Metanephros (tissue), 2 donors: ENCODE measurements around the genes LIPF and FAS.

DNA sequence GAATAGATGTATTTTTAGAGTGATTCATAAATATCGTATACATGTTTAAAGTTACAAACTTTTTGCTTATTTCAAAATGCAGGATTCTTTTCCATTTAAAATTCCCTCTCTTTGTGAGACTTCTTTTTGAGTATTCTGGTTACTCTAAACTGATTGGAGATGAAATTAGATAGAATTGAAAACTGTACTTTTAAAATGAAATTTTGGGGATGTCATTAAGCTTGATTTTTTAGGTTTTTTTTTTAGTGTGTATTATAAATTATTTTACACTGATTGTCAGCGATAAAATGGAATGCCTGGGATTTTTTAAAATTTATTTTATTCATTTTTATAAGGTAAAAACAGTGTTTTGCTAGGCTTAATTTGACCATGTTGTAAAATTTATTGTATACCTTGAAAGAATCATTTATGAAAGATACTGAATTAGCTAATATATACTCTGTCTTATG lies 8.5 kb downstream of the PTEN start:
- RAMPAGE, long total RNA: no peak

- RAMPAGE, long total RNA: no peak
Measured at GRCh38 chr10:88131608-88132474, 268.4 kb downstream of the PTEN start.

GRCh38 chr10:88664168-88664672 lies at the start of gene LIPF:
TSS of gene LIPF (plus strand) at chr10:88664442.
- RAMPAGE, long total RNA: no peak

DNA sequence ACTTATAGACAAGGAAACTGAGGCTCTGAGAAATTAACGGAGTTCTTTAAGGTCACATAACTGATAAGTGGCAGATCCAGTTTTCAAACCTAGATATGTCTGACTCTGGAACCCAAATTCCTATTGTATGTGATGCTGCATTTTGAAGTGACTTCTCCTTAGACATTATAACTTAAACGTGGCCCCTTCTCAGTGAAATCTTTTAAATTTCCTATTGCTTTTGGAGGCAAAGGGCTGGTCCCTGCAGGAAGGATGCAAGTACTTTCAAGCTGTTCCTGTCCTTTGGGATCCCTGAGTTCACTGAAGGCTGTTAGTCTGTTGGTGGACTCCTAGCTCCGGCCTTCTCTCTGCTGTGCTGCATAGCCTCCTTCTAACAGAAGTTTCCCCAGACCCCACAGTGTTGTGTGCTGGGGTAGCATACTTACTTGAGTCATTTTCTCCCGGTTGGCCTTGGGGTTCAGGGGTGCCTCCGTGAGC lies 9.2 kb downstream of the ACTA2 start:
- RAMPAGE, long total RNA: no peak

- RAMPAGE, long total RNA: no peak
Measured at GRCh38 chr10:88953422-88953919, 898 bp upstream of the ACTA2 start.

DNA sequence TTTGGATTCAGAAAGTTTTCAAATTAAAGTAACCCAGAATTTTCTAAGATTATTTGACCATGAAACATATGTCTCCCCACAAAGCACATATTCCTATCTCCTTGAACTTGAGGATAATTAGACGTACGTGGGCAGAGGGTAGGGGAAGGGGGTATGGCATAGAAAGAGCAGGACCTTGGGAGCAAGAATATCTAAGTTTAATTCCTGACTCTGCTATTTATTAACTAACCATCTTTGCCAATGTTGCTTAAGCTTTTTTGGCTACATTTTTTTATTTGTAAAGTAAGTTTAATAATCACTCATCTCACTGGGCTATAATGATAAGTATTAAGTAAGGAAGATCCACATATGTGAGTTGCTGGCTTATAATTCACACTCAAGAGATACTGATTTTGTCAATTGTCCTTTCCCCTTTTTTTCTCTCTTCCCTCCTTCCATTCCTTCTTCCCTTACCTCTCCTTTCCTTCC lies 1.7 kb upstream of the FAS start:
- RAMPAGE, long total RNA: no peak

- RAMPAGE, long total RNA: no peak
Measured at GRCh38 chr10:88990411-88991078, at the start of gene FAS. TSS of gene FAS (plus strand) at chr10:88990798.

- RAMPAGE, long total RNA: no peak
Measured at GRCh38 chr10:89115169-89115653, 91.9 kb downstream of the CH25H start.

- RAMPAGE, long total RNA: no peak
Measured at GRCh38 chr10:89248887-89249629, 2.5 kb downstream of the LIPA start.

- RAMPAGE, long total RNA: no peak
Measured at GRCh38 chr10:89346247-89347277, 18.8 kb downstream of the IFIT3 start.

- RAMPAGE, long total RNA: no peak
Measured at GRCh38 chr10:89348266-89348775, 20.5 kb downstream of the IFIT3 start.

GRCh38 chr10:89412457-89412804 lies 1.9 kb upstream of the IFIT5 start:
- RAMPAGE, long total RNA: no peak

GRCh38 chr10:89602165-89602564 lies 42.9 kb downstream of the PANK1 start:
- RAMPAGE, long total RNA: no peak

DNA sequence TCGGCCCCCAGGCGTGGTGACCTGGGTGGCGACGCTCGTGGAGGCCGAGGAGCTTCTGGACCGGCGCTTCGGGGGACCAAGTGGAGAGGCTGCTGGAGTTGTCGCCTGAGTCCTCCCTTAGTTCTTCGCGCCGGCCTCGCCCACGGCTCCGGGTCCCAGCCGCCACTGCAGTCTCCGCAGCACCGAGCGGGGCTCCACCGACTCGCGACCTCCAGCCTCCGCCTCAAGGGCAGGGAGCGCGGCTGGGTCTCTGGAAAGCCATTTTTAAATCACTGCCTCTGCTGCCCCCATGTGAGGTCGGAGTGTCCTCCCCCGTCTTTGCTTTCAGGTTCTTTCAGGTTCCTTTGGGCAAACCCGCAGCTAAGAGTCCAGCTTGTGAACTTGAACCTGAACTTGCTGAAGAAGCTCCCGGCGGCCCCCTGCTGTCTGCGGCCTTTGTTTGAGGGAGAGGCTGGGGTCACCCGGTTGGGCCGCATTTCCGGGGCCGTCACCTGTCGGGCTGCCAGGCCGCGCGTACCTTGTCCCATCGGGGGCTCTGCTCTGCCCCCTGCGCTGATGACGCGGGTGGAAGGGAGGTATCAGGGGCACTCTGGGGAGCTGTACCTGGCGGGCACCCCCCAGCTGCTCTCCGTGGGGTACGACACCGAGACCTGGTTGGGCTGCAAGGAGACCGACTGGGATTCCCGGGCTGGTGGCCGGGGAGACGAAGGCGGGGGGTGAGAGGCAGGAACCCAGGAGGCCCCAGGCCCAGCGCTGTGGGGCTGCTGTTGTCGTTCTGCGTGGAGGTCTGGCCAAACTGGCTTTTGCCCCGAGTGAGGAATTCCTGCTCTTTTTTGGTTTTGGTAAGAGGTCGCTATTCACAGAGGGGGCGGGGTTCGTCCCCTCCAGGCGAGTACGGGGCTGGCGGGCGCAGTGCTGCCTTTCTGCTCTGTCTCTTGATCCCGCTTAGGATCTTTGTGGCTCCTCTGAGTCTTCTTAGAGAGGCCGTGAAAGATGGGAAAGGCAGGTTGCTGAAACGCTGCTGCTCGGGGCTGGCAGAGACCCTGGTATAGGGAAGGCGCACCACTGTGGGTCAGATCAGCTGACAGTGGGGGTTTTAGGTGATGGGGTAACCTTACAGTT lies 136.3 kb downstream of the KIF20B start:
- RAMPAGE, long total RNA: no peak

- RAMPAGE, long total RNA: no peak
Measured at GRCh38 chr10:90915179-90916177, 5.4 kb downstream of the ANKRD1 start.

- RAMPAGE, long total RNA: no peak
Measured at GRCh38 chr10:90968196-90968956, 47.5 kb upstream of the ANKRD1 start.

- RAMPAGE, long total RNA: no peak
Measured at GRCh38 chr10:91077567-91078167, 142.8 kb upstream of the PCGF5 start.

DNA sequence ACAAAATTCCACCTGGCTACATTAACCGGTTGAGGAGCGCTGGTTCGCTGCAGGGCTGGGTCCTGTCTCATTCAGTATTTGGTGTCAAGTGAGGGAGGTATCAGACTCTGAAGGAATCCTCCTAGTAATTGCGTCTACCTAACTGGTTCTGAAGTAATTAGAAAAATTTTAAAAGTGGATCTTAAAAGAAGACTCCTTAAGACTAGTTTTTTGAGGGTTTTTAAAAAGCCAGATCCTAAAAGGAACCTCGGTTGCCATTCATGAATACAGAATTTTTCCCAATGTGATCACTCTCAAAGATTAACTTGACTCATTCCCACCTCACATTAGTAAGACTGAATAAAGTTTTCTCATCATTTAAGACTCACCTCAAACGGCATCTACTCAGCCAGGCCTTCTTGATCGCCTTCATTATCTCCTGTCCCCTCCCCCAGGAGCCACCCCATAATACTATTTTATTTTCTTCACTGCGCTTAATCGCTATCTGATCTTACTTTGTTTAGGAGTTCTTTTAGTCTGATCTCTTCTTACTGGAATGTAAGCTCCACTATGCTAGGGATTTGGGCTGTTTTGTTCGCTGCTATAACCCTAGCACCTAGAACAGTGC lies 56.0 kb upstream of the PCGF5 start:
- RAMPAGE, long total RNA: no peak

GRCh38 chr10:91167280-91167852 lies 53.1 kb upstream of the PCGF5 start:
- RAMPAGE, long total RNA: no peak

GRCh38 chr10:91198769-91199395 lies 21.6 kb upstream of the PCGF5 start:
- RAMPAGE, long total RNA: no peak